Measurements from ENCODE around the genes PKIB and SMPDL3A.

DNA sequence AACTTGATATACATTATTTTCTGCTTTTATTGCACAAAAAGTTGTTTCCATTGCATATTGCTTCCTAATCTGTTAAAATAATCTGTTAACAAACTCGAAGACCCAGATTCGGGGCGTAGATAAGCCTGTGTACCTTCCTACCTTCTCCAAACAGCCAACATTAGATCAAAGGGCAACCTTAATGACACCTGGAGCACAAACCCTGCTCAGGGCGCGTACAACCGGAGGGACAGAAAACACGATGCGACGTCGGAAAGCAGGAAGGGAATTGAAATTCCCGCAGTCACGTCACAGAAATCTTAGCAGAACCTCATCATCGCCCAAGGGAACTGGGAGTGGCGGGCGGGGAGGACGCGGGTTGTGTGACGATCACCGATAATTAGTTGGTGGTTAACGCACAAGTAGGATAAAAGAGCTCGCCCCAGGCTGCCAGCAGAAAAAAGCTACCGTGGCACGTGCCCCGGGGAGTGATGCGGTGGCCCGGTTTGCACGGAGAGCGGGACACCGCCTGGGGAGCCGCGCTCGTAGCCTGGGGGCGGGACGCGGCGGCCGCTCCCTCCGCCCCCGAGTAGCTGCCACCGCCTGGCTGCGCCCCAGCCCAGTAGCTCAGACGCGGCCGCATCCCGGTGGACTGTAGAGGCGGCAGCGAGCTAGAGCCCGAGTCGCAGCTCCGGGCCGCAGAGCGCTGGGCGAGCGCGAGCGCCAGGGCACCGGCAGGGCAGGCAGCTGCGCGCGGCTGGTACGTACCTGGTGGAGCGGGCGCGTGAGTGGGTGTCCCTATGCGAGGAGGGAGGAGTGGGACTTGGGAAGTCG is at the start of gene PKIB:
TSS of gene PKIB (plus strand) at position 609 of the 813 bp plus-strand sequence.
- PRO-cap, 3 experiments = peak in 3 of 3 experiments; most common plus-strand start position 609 of the sequence (in 3); most common minus-strand start position 270 of the sequence (in 2)

DNA sequence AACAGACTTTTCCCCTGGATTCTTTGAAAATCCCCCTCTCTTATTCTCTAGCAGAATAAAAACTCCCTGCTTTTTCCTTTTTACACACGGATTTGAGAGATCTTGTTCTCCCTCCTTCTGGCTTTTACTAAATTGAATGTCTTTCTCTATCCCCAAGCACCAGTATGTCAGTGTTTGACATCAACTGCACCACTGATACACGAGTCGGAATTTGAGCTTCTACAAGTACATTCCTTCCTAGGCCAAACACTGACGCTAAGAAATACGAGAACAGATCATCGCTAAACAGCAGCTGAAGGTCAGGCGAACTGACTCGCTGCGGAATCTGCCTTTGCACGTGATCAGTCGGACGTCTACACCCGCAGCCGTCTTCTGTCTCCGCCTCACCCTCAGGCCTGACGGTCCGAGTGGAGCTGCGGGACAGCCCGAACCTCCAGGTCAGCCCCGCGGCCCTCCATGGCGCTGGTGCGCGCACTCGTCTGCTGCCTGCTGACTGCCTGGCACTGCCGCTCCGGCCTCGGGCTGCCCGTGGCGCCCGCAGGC is at the start of gene SMPDL3A:
TSS of gene SMPDL3A (plus strand) at position 368 of the 543 bp plus-strand sequence.
- PRO-cap, 3 experiments = peak in 3 of 3 experiments; most common plus-strand start position 398 of the sequence (in 3); most common minus-strand start position 491 of the sequence (in 3)

GRCh38 chr6:122997152-122998165 is 1.4 kb downstream of the CLVS2 start:
- PRO-cap, 3 experiments = no peak in any of the 3 experiments

- PRO-cap, 3 experiments = peak in 1 of 3 experiments; most common plus-strand start chr6:125099570 (in 1); most common minus-strand start chr6:125099823 (in 1)
These were observed 53.9 kb upstream of the TPD52L1 start for GRCh38 chr6:125099353-125100493.

- PRO-cap, 3 experiments = peak in 1 of 3 experiments; most common plus-strand start chr6:125202382 (in 1)
These were observed 48.5 kb downstream of the TPD52L1 start for GRCh38 chr6:125201842-125202705.

DNA sequence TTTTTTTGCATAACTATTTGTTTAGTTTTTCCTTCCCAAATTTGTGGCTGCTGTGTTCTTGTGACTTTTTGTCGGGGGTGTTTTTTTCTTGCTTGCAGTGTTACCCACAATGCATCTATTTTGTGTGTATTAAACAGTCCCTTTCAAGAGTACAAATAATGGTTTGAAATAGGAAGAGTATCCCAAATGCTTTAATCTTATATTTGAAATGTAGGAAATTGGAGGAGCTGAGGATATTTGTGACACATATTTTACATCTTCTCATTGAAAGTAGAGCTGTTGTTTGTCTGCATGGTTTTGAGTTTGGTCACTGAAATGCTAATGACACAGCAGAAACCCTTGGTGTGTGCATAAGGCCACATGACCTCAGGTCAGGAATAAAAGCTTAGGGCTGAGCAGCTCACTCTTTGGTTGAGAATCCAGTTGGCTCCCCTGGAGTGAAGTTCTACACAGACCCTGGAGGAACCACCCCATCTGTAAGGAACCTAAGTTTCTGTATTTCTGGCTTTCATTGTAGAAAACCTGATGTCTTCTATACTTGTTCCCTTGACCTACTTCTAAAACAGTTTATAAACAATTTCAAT is 49.8 kb downstream of the TPD52L1 start:
- PRO-cap, 3 experiments = peak in 1 of 3 experiments; most common plus-strand start position 410 of the sequence (in 1)

DNA sequence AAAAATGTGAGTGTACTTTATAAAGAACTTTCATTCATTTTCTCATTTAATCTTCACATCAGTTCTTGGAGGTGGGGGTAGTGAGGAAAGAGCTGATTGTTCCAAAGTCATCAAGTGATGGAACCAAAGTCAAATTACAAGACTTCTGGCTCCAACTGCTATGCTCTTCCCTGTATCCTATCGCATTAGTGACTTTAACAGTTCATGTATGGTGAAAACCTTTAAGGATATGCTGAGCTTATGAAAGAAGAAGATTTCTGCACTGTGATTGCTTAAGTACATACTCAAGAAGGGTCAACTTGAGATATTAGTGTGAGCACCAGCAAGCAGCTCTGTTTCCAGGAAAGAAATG is 149.2 kb upstream of the HEY2 start:
- PRO-cap, 3 experiments = no peak in any of the 3 experiments

- PRO-cap, 3 experiments = no peak in any of the 3 experiments
These were observed 28.2 kb downstream of the NCOA7 start for GRCh38 chr6:125819000-125819368.

DNA sequence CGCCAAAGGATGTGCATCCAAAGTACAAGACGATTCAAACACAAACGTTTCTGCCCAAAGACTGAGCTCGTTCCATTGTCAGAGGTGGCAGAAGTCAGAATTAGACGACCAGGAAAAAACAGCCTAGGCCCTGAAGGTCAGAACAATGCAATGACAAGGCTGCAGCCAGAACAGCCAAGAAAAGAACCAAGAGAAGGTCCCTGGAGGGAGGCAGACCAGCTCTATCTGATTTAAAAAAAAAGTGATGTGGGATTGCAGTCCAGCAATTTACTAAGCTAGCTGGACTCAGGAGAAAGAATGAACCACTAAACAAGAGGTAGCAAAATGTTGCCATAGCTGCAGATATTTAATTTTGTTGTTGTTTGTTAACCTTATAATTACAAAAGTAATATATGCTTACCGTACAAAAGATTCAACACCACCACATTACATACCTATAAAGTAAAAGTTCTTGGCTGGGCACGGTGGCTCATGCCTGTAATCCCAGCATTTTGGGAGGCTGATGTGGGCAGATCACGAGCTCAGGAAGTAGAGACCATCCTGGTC is 54.4 kb downstream of the NCOA7 start:
- PRO-cap, 3 experiments = no peak in any of the 3 experiments

DNA sequence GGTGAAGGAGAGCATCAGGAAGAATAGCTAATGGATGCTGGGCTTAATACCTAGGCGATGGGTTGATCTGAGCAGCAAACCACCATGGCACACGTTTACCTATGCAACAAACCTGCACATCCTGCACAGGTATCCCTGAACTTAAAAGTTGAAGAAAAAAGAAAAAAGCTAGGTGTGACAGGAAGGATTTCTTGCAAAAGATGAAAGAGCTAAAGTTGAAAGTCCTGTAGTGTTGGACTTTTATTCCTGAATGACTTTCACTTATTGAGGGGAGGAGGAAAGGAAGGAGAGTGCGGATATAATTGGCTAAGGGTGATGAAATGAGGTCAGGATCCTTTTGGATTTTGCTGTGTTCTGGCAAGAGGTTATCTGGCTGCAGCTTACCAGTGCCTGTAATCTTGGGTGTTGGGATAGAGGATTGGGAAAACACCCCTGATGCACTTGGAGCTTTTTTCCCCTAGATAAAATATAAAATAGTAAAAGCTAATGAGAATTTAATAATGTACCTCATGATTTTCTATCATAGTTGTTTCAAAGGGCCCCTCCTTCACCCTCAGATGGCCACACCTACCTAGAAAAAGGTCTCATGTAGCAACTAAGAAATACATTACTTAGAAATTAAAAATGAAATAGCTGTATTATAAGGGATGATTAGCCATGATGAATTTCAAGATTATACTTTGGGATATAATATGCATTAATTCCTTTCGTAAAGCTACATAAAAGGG is 8.8 kb downstream of the TRMT11 start:
- PRO-cap, 3 experiments = no peak in any of the 3 experiments

GRCh38 chr6:126047410-126047821 is 61.1 kb downstream of the TRMT11 start:
- PRO-cap, 3 experiments = no peak in any of the 3 experiments

DNA sequence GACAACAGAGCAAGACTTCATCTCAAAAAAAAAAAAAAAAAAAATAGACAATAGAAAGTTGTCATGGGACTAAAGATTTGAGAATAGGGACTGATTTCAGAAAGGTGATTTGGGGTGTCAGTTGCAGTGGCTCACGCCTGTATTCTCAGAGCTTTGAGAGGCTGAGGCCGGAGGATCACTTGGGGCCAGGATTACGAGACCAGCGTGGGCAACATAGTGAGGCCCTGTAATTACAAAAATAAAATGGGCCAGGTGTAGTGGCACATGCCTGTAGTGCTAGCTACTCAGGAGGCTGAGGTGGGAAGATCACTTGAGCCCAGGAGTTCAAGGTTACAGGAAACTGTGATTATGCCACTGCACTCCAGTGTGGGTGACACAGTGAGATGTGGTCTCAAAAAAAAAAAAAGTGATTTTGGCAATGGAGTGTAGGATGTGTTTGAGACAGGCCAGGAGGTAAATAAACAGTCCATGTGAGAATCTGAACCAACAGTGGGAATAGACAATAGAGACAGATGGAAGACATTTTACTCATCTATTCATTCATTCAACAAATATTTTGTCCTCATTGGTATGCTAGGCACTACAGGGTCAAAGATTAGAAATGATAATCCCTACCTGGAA is 64.1 kb downstream of the TRMT11 start:
- PRO-cap, 3 experiments = no peak in any of the 3 experiments

DNA sequence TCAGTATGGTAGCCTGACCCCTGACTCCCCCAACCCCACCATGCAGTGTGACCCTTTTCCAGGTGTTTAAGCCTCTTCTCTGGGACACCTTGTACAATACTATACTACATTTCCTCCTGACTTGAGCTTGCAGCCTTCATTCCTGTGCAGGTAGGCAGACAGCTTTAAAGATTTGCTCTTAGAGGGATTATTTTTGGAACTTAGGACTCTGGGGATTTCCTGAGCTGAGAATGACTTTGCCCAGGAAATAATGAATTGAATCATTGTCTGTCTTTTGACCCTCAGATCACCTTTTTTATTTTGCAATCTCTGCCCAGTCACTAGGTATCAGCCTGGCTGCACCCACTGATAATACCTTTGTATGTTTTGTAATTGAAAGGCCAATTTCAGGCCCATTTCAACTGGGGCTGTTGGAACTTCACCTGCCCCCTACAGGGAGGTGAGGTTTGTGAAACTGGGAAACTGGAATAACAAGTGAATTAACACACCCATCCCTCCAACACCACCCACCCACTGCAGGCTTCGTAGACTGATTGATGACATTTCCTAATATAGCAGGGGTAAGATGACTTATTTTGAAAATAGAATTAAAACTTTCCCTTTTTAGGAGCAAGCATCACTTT is 157.2 kb upstream of the CENPW start:
- PRO-cap, 3 experiments = no peak in any of the 3 experiments

DNA sequence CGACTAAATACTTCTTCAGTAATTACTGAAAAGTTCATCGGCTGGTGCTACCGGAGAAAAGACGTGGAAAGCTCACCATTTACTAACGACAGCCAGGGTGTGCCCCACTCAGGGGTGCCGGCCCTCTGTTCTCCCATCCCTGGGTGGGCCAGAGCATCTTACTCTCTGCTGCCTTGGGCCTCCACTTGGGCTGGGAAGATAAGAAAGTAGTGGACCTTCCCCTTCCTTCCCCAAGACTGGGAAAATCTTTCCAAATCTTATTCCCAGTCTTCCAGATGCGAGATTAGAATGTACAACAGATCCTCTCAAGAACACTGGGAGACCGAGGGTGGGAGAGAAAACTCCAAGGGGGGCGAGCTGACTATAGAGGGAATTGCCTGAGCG is 1.3 kb upstream of the RSPO3 start:
- PRO-cap, 3 experiments = no peak in any of the 3 experiments

DNA sequence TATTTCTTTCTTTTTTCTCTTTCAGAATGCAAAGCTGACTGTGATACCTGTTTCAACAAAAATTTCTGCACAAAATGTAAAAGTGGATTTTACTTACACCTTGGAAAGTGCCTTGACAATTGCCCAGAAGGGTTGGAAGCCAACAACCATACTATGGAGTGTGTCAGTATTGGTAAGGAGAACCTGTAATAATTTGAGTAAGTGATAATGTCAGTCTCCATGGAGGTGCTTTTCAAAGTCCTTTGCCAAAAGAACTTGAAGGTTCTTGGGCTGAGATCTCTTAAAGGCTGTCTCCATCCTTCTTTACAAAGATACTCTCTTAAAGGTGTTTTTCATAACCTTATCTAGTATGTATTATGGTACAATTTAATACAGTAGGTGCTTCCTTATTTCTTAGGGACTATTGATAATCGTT is 31.9 kb downstream of the RSPO3 start:
- PRO-cap, 3 experiments = no peak in any of the 3 experiments

DNA sequence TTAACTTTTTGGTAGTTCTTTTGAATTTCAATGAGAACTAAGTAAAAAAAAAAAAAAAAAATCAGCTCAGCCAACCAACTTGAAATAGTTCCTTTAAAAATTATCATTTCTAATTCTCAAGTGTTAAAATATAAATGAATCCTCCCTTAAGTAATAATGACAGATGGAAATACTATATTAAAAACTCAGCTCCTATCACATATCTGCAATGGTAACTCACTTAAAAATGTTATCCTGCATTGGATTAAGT is 31.2 kb upstream of the C6orf58 start:
- PRO-cap, 3 experiments = no peak in any of the 3 experiments

DNA sequence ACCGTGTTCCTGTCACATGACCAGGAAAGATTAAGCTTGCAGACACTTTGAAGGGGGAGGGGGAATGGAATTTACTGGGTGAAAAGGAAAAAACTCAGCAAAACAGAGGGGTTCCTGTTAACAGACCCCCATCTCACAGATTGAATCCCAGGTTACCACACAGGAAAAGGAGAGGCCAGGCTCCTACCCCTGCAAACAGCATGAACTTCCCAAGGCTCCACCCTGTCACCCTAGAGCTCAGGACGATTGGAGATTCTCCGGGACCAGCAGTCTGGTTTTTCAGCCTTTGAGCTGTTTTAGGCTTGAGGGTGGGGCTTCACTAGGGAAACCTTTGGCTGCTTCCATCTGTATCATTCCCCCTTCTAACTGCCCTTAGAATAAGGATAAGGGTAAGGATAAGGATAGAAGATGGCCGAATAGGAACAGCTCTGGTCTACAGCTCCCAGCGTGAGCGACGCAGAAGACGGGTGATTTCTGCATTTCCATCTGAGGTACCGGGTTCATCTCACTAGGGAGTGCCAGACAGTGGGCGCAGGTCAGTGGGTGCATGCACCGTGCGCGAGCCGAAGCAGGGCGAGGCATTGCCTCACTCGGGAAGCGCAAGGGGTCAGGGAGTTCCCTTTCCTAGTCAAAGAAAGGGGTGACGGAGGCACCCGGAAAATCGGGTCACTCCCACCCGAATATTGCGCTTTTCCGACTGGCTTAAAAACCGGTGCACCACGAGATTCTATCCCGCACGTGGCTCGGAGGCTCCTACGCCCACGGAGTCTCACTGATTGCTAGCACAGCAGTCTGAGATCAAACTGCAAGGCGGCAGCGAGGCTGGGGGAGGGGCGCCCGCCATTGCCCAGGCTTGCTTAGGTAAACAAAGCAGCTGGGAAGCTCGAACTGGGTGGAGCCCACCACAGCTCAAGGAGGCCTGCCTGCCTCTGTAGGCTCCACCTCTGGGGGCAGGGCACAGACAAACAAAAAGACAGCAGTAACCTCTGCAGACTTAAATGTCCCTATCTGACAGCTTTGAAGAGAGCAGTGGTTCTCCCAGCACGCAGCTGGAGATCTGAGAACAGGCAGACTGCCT is 16.3 kb downstream of the C6orf58 start:
- PRO-cap, 3 experiments = no peak in any of the 3 experiments

GRCh38 chr6:128296003-128296539 is 224.3 kb downstream of the PTPRK start:
- PRO-cap, 3 experiments = no peak in any of the 3 experiments

GRCh38 chr6:128369997-128370426 is 150.4 kb downstream of the PTPRK start:
- PRO-cap, 3 experiments = no peak in any of the 3 experiments

GRCh38 chr6:128517277-128517830 is 3.0 kb downstream of the PTPRK start:
- PRO-cap, 3 experiments = no peak in any of the 3 experiments